Left lung (tissue), 1 donor: ENCODE results near the genes DENND2B and SWAP70.

DNA sequence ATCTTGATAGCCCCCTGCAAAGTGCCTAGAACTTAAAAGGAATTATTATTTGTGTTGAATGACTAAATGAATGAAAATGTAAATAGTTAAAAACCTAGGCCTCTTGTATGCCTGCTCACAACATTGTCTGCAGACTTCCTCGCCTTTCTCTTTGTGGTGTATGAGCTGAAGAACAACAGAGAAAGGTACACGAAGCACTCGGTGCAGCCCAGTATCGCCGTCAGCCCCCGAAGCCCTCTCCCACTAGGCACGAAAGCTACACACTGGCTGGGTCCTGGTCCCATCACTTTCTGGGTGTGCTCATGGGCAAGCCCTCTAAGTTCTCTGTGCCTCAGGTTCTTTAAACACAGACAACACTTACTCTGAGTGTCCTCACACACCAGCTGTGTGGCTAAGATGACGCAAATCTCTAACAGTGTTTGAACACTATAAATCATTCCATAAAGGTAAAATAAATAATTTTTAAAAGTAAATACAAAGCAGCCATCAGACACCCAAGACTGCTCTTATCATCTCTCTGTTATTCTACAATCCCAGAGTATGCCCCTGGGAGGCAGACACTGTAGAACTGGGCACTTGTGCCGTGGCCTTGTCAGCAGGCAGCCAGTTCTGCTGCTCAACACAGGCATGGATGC, 56.6 kb downstream of the RPL27A start:
- PRO-cap = no peak

DNA sequence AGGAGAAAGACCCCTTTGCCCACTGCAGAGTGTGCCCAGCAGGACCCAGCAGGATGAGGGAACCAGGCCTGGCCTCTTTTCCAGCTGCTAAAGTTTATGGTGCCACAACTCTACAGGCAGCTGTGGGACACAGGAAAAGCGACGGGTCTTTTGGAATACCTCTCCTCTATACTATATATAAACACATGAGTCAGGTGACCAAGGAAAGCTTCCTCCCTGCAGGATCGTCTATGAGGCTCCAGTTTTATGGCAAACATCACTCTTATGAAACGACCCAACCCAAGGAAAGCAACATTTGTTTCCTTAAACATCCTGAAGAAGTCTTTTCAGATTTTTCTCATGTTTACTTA, 2.3 kb downstream of the DENND2B start:
- PRO-cap = no peak

DNA sequence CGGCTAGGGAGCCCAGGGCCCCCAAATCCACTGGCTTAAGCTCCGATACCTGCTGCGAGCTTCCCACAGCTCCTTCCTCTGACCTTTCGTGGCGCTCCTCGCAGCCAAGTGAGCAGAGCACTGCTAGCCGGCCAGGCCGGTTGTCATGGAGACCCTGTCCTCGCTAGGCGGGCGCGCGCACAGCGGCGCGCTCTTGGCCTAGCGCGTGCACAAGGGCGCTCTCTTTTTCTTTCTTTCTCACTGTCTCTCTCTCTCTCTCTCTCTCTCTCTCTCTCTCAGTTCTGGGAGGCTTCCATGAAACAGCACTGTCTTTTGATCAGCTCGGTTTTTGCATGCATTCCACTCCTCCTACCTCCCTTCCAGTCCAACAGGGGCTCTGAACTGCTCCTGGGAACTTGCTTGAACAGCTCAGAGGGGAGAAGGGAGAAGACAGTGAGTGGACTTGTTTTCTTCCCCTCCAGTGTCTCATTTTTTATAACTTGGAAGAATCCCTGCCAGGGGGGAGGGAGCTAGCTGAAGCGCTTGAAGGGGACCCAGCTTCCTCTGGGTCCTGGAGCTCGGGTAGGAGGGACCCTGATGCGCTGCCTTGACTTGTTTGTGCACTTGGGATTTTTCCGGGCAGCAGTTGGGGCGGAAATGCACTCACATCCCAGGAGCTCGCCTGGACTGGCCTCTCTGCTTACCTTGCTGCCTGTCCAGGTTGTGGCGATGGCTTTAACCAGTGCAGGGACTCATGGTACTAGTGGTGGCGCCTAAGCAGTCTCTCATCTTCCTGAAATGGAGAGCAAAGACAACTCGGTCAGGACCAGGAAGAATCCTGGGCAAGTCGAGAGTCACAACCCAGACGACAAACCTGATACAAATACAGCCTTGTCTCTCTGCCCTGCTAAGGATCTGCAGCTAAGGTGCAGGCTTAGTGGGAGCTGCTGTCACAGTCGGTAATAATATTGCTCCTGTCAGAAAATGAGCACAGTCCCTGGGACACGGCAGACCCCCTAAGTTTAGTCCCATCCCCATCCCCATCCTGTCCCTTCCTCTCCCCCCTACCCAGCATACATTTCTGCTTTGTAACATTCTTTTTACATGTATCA, at the start of gene DENND2B:
TSS of gene DENND2B (minus strand) at position 111 of the 1,091 bp plus-strand sequence.
- PRO-cap = bidirectional peak, plus-strand start at position 411 of the sequence, minus-strand start at position 110 of the sequence; bidirectional peak, plus-strand start at position 602 of the sequence, minus-strand start at position 545 of the sequence; bidirectional peak, plus-strand start at position 703 of the sequence, minus-strand start at position 668 of the sequence

DNA sequence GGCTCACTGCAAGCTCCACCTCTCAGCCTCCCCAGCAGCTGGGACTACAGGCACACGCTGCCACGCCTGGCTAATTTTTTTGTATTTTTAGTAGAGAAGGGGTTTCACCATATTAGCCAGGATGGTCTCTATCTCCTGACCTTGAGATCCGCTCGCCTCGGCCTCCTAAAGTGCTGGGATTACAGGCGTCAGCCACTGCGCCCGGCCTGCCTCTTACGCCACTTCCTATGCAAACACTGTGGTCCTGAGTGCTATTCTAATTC, 47.7 kb upstream of the AKIP1 start:
- PRO-cap = unidirectional peak, minus-strand start at position 167 of the sequence

- PRO-cap = no peak
Observed at GRCh38 chr11:8942670-8942955, 203 bp downstream of the ASCL3 start.

GRCh38 chr11:9449839-9450630, 10.8 kb upstream of the ZNF143 start:
- PRO-cap = no peak

DNA sequence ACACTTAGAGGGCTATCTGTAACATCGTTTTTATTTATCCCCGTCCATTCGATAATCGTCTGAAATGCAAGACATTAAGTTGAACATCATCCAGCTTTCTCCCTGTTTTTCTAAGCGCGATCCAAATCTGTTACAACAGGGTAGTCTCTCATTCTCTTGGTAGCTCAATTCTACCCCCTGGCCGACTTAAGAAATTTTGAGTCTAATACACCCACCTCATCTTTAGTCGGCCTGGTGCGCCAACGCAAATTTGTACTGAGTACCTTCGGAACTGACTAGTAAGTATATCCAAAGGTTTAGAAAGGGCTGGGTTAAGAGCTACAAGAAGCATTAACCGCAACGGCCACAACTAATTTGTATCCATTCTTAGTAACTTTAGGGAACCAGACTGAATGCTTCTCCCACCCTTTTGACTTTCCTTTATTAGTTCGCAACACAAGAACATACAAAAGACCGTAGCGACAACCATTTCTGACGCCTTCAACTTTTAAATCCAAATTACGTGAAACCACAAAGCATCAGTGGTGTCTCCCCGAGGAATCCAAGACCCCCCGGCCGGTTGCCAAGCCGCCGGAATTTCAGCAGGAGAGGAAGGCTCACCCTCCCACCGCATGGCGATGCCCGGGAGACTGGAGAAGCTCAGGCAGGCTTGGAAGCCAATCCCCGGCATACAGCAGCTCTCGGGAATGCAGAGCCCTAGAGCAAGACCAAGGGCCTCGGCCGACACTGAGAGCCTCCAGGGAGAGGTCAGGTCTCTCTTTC, 918 bp upstream of the ZNF143 start:
- PRO-cap = bidirectional peak, plus-strand start at position 314 of the sequence, minus-strand start at position 57 of the sequence

DNA sequence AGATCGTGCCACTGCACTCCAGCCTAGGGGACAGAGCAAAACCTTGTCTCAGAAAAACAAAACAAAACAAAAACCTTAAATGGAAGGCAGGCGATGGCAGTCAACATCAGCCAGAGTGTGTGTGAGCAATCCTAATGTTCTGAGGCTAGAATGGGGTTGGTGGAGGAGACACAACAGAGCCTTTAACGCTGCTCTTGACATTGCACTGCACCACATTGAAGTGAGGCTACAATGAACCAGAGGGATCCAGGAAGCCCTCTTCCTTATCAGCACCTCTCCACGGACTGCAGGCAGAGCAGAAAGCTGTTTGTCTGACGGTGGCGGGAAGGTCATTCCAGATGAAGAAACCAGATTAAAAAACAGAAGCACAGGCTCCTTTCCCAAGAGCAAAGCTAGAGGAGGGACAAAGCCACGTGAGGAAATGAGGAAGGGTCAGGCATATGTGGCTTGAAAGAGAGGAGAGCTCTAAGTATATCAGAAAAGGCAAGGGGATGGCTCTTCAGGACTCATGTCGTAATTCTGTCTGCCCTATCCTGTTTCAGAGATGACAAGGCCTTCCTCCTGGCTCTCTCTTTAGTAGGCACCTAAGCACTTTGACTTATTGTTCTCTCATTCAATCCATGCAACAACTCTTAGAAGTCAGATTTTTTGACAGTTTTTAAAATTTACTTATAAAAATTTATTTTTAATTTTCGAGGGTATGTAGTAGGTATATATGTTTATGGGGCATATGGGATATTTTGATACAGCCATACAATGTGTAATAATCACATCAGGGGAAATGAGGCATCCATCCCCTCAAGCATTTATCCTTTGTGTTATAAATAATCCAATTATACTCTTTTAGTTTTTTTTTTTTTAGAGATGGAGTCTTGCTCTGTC, 21.5 kb upstream of the WEE1 start:
- PRO-cap = no peak

GRCh38 chr11:9572670-9572836, 917 bp upstream of the WEE1 start:
- PRO-cap = no peak

DNA sequence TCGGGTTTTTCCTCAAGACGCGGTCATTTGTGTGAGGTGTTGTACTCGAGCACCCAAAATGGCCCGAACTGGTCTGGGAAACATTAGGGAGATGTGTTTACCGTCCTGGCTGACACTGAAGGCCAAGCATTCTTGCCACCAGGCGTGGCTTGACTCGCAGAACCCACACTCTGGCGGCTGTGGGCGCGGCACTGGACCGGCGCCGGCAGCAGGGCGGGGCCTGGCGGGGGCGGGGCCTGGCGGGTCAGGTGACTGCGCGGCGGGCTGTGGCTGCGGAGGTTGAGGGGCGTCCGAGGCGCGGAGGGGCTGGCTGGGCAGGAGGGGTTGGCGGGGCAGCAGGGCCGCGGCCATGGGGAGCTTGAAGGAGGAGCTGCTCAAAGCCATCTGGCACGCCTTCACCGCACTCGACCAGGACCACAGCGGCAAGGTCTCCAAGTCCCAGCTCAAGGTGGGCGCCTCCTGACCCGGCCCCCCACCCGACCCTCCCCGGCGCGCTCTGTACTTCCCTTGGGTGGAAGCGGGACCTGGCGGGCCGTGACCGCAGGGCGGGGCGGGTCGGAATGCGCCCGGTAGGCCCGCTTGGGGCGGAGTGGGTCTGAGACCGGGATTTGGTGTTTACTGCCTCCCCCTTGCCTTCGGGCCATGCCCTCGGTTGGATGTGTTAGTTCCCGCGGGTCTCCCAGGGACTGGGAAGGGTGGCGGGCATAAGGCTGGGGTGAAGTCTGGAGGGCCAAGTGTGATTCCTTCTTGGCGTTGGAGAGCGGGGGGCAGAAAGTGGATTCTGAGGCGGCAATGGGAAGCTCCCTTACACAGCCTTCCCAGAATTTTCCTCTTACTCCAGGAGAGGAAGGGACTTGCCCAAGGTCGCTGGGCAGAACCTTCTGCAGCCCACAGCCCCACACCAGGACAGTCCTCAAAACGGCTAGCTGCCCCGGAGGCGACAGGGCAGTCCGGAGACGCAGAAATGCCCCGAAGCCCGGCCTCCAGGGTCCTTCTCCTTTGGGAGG, at the start of gene SWAP70:
TSS of gene SWAP70 (plus strand) at position 247 of the 1,007 bp plus-strand sequence.
- PRO-cap = bidirectional peak, plus-strand start at position 251 of the sequence, minus-strand start at position 165 of the sequence; unidirectional peak, plus-strand start at position 543 of the sequence; unidirectional peak, plus-strand start at position 746 of the sequence

DNA sequence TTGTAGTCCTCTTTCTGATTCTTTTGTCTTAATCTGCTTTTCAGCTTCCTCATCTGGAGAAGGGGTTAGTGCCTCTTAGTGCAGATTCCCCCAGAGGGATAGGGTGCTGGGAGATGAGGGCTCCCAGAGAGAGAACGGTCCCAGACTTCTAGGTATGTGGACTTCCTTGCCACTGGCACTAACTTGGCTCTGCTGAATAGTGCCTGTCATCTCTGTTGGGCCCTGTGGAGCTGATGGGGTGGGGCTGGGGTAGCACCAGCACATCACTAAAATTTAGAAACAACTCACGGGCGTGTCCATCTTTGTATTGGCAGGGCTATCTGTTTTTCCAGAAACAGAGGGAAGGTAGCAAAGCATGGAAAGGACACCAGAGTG, 25.8 kb downstream of the SWAP70 start:
- PRO-cap = no peak

DNA sequence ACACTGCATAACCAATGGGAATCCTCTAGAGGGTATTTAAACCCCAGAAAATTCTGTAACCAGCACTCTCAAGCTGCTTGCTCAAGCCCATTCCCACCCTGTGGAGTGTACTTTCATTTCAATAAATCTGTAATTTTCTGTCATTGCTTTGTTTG, 8.5 kb downstream of the SBF2 start:
- PRO-cap = unidirectional peak, plus-strand start at position 65 of the sequence

GRCh38 chr11:10288754-10289429, 5.1 kb downstream of the SBF2 start:
- PRO-cap = no peak

GRCh38 chr11:10306934-10307923, 2.4 kb downstream of the ADM start:
- PRO-cap = bidirectional peak, plus-strand start at chr11:10307767, minus-strand start at chr11:10307483

- PRO-cap = no peak
Observed at GRCh38 chr11:10507892-10508506, 33.0 kb downstream of the RNF141 start.

GRCh38 chr11:10682296-10682654, 11.3 kb downstream of the IRAG1 start:
- PRO-cap = no peak

DNA sequence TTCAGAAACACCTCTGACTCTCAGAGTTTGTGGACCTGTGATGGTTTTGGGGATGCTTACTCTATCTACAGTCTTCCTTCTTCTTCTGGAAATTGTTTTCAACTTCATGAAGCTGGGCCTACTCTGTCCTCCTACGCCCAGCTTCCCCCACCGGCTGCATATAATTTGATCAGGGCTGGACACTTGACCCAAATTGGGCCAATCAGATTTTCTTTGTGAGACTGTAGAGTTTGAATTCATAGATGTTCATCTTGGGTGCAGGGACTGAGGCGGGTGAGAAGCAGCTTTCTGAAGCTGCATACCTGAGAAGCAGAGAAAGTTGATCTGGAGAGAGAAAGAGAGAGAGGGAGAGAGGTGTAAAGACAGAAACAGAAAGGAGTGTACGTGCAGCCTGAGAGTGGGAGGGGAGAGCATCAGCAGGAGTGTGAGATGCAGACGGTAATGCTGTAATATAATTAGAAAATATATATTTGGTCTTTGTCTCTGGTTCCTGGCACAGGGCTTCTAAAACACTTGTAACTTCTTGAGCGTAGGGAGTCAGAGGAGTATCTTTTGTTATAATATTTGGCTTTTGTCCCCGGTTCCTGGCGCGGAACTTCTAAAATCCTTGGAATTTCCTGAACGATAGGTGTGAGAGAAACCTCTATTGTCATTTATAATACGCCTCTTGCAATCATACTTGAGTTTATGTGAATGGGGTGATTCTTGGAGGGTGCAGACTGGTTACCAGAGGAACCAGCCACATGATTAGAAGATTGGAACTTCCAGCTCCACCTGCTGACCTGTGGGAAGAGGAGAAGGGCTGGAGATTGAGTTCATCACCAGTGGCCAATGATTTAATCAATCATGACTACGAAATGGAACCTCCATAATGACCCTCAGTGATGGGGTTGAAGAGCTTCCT, 53.9 kb upstream of the ZBED5 start:
- PRO-cap = no peak

DNA sequence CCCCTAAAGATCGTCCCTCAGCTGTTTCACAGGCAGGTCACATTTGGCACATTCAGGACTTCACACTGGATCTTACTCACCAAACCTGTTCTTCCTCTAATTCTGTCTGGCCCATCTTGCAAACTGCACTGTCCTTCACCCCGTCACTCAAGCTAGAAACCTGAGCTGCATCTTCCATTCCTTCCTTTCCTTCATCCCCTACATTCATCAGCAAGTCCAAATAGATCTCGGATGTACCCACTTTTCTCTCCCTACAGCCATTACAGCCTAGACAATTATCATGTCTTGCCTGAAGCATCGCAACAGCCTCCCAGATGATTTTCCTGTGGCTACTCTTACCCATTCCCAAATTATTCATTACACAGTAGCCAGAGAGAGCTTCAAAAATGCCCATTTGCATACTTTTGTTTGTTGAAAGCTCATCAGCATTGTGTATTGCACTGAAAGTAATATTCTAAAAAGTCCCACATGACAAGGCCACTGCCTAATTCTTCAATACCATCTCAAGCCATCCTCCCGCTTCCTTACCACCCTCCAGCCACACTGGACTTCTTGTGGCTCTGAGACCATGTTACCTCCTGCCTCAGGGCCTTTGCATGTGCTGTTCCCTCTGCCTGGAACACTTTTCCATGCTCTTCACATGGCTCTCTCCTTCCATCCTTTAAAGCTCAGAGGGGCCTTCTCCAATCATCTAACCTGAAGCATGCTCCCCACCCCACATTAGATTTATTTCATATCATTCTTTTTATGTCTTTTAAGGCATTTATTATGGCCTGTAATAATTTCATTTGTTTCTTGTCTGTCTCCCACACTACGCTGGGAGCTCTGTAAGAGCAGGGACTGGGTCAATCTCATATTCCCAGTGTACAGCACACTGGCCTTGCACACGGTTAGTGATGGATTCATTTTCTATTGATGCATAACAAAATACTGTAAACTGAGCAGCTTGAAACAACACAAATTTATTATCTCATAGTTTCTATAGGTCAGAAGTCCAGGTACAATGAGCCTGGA, 61.1 kb upstream of the CSNK2A3 start:
- PRO-cap = no peak

- PRO-cap = no peak
Observed at GRCh38 chr11:11535384-11536291, 86.2 kb downstream of the GALNT18 start.

- PRO-cap = unidirectional peak, minus-strand start at chr11:11584548
Observed at GRCh38 chr11:11584131-11584756, 37.6 kb downstream of the GALNT18 start.